Osteoblast (primary cell): ENCODE measurements around a stretch of chr22.

DNA sequence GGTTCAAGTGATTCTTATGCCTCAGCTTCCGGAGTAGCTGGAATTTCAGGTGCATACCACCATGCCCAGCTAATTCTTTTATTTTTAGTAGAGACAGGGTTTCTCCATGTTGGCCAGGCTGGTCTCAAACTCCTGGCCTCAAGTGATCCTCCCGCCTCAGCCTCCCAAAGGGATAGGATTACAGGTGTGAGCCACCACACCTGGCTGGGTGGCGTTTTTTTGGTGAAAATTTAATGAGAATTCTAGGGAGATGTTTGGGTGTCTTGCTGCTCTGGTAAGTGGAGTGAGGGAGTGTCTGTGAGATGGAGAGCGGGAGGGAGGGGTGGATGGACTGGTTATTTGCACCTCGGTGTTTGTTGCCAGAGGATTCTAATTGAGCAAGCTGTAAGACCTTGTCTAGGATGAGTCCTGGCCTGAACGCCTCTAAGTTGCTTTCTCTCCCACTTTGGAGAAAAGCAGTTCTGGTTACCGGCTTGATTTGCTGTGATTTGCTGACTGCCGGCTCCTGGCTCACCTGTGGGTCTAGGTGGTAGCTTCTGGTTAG lies 22.0 kb upstream of the GRAMD4 start:
- CAGE, long polyA plus RNA, result no peak
- RRBS, result no CpG with 5 or more reads among the region's 8 CpGs

- CAGE, long polyA plus RNA, result no peak
- RRBS, result no CpG with 5 or more reads among the region's 13 CpGs
These were observed 18.1 kb upstream of the GRAMD4 start for GRCh38 chr22:46602098-46602574.

GRCh38 chr22:46646197-46646808 lies 26.1 kb downstream of the GRAMD4 start:
- CAGE, long polyA plus RNA, result no peak
- RRBS, result no CpG with 5 or more reads among the region's 10 CpGs

DNA sequence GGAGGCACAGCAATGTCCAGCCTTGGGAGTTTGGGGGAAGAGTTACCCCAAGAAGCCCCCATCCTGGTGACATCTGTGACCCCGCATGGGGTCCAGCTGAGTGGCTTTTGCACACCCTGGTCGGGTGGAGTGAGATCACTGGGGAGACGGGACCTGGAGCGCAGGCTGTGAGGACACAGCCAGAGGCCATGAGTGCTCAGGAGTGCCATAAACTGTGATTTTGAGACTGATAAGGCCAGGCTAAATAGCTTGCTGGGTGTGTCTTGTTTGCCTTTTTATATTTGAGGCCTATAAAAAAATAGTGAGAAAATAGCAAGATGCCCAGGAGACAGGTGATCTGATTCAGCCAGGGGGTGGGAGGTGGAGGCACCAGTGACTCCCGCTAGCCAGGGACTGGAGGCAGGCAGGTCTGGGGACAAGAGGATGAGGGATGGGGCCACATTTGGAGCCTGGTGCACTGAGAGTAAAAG lies 4.8 kb upstream of the CERK start:
- CAGE, long polyA plus RNA, result no peak
- RRBS, result no CpG with 5 or more reads among the region's 5 CpGs

- CAGE, long polyA plus RNA, result no peak
- RRBS, result no CpG with 5 or more reads among the region's 5 CpGs
These were observed 149.6 kb downstream of the TBC1D22A start for GRCh38 chr22:46912053-46912475.

DNA sequence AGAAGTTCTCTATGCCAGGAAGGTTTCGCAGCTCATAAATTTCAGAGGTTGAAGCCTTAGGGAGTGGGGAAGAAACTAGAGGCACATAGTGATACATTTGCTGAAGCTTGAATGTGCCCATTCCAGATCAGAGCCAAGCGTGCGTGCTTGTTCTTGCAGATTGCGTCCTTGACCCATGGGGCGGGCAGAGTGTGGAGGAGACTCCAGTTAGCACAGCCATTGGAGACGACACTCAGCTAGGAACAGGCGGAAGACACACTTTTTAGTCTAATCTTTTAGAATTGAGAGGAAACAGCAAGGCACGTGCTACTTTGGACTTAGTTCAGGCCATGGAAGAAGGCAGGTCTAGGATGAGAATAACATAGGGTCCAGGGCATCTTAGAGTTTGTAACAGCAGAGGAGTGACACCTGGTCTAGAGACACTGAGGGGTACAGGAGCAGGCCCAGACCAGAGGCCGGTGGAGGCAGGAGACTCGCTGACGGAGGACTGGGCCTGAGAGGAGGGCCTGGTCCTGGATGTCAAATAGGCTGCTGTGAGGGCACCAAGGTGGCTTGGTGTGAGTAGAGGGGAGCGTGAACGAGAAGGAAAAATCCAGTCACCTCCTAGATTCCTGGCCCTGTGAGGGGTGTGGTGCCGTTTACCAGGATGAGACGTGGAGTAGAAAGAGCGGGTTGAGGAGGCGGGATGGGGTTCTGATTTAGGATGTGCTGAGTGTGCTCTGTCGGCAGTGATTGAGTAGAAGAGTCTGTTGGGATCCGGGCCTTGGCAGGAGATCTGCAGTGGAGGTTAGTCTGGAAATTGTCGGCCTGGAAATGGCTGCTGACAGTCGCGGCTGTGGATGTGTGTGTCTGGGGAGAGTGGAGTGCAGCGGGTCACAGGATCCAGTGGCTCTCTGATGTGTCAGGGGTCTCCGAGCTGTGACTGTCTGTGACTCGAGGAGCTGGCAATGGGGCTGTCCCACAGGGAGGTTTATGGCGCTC lies 154.7 kb downstream of the TBC1D22A start:
- CAGE, long polyA plus RNA, result no peak
- RRBS, result no CpG with 5 or more reads among the region's 26 CpGs

DNA sequence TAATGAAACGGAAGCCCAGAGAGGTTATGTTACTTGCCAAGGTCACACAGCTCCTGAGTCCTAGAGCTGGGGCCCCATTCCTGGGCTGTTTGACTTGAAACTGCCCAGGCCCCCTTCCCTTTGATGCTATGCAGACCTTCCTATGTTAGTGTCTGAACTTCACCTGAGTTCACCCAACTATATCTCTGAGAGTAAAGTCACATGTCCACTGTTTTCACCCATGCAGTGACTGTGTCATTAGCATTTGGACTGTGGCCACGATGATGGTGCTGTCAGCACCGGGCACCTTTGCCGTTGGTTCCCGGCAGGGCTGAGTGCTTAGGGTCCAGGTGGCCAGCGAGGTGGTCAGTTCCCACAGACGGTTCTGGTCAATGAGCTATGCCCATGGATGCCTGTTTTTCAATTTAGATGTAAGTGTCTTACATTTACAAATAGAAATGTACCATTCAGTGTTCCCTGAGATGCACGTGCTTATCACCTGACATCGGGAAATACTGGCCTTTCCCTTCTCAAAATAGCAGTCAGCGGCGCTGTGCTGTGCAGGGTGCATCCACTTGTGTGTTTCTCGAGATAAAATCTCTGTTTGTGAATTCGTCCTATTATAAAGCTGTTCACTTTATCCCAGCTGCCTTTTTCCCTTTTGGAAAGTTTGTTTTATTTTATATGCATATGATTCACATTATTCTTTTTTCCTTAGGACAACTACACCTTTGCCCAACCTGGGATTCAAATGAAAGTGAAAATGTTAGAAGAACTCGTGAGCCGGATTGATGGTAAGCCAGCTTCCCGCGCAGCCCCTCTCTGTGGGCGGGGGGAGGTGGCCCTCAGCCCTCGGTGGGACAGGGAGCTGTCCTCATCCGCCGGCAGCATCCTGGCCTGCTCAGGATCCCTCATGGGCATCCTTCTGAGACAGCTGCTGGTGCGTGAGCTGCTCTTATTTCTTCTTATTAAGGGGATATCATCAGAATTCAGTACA lies 234.8 kb downstream of the TBC1D22A start:
- CAGE, long polyA plus RNA, result no peak
- RRBS, result 93% methylated on average over 6 of the region's 22 CpGs

DNA sequence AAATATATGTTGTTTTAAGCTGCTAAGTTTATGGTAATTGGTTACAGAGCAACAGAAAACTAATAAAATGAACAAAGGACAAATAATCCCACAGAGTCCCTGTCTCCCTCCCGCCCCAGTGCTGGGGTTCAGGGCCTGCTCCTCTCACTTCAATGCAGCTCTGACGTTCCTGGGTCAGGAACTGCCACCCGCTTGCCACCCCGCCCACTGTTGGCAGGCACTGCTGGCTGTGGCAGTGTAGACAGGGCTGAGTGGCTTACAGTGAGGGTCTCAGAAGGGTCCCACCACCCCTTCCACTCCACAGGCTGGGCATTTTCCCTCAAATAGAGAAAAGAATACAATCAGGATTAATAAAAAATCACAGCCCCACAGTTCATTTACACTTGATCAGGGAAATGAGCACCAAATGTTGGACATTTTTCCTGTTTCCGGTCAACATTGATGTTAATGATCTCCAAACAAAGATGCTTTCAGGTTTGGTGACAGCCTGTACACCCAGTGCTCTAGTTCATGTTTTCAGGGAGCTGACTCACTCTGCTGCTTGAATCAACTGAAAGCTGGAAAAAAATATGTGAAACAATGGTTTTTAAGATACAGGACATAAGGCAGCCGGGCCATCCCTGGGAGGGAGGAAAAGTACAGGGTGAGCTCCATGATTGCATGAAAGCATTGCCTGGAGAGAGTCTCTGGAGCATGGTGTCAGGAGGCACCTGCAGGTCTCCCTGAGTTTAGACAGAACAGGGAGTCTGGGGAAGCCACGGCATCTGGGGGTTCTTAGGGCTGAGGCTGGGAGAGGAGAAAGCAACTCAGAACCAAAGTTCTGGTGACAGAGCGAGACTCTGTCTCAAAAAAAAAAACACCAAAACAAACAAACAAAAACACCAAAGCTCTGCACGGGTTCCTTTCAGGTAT lies 259.5 kb downstream of the TBC1D22A start:
- CAGE, long polyA plus RNA, result no peak
- RRBS, result no CpG with 5 or more reads among the region's 9 CpGs

DNA sequence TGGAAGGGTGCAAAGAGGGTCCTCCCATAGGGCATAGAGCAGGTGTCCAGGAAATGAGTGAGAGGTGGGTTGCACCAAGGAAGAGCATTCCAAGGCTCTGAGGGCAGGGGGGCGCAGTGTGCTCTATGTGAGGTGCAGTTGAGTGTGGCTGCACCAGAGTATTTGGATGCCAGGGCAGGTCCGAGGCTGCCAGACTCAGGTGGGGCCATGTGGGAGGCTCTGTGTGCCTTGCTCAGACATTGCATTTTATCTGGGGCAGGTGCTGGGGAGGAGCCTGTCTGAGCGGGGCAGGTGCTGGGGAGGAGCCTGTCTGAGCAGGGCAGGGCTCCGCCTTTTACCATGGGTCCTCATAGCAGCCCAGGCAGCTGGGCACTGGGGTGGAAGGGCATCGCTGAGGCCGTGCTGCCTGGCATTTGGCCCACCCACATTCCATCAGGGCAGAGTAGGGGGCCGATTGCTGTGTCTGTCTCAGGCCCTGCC lies 281.3 kb downstream of the TBC1D22A start:
- CAGE, long polyA plus RNA, result no peak
- RRBS, result no CpG with 5 or more reads among the region's 7 CpGs

DNA sequence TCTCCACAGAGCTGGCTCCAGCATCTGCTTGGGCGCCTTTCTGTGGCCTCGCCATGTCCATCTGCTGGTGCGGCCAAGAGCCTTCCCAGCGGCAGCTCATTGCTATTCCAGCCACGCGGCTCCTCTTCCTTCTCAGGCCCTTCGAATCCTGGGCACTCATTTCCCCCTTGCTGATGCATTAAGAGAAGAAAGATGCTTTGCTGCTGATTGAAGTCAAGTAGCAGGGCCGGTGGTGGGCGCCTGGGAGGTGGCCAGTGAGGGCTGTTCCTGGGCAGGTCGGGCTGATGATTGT lies 292.0 kb downstream of the TBC1D22A start:
- CAGE, long polyA plus RNA, result no peak
- RRBS, result no CpG with 5 or more reads among the region's 10 CpGs

DNA sequence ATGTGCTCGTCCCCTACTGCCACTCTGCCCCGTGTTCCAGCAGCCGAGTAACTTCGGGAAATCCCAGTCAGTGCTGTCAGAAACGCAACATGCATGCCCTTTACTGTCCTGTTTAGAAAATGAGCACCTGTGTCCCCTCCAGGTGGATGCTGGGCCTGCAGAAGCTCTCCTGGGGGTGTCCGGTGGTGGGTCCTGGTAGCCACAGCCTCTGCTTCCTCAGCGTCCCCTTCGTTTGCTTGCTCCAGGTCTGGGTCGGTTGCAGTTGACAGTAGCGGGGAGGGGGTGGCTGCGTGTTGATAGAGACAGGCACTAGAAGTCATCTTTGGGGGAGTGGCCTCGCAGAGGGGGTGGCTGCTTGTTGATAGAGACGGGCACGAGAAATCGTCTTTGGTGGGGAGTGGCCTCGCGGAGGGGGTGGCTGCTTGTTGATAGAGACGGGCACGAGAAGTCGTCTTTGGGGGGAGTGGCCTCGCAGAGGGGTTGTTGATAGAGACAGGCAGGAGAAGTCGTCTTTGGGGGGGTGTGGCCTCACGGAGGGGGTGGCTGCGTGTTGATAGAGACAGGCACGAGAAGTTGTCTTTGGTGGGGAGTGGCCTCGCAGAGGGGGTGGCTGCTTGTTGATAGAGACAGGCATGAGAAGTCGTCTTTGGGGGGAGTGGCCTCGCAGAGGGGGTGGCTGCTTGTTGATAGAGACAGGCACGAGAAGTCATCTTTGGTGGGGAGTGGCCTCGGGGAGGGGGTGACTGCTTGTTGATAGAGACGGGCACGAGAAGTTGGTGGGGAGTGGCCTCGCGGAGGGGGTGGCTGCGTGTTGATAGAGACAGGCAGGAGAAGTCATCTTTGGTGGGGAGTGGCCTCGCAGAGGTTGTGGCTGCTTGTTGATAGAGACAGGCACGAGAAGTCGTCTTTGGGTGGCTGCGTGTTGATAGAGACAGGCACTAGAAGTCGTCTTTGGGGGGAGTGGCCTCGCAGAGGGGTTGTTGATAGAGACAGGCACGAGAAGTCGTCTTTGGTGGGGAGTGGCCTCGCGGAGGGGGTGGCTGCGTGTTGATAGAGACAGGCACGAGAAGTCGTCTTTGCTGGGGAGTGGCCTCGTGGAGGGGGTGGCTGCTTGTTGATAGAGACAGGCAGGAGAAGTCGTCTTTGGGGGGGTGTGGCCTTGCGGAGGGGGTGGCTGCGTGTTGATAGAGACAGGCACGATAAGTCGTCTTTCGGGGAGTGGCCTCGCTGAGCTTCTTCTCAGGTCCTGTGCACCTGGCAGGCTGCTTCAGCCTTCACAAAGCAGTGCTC lies 328.4 kb downstream of the TBC1D22A start:
- CAGE, long polyA plus RNA, result no peak
- RRBS, result no CpG with 5 or more reads among the region's 56 CpGs

DNA sequence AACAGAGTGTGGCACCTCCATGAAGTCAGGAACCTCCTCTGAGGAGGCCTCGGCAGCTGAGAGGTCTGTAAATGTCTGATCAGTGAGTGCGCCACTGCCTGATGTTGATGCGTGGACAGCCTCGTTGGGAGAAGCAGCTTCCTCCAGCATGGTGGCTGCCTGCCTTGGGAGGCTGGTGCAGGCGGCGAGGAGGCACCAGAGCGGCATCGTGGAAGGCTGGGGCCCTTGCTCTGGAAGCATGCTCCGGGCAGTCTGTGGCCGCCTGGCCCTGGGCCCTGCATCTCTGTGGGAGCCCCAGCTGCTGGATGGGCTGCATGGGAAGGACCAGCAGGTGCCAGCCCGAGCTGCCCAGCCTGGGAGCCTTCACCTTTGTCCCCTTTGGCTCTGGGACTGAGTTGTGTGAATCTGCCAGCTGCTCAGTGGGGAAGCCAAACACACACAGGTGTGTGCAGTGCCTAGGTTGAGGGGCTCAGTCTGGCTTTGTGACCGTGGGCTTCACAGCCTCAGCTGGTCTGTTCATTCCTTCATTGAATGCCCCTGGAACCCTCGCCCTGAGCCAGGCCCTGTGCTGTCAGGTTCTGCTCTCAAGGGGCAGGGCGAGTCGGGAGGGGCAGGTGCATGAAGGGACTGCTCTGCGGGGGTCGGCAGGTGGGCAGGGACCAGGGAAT lies 354.0 kb downstream of the TBC1D22A start:
- CAGE, long polyA plus RNA, result no peak
- RRBS, result no CpG with 5 or more reads among the region's 17 CpGs

GRCh38 chr22:47153681-47154286 lies 391.3 kb downstream of the TBC1D22A start:
- CAGE, long polyA plus RNA, result no peak
- RRBS, result 80% methylated on average over 2 of the region's 17 CpGs

- CAGE, long polyA plus RNA, result no peak
- RRBS, result no CpG with 5 or more reads among the region's 10 CpGs
These were observed 396.9 kb downstream of the TBC1D22A start for GRCh38 chr22:47159102-47159902.

DNA sequence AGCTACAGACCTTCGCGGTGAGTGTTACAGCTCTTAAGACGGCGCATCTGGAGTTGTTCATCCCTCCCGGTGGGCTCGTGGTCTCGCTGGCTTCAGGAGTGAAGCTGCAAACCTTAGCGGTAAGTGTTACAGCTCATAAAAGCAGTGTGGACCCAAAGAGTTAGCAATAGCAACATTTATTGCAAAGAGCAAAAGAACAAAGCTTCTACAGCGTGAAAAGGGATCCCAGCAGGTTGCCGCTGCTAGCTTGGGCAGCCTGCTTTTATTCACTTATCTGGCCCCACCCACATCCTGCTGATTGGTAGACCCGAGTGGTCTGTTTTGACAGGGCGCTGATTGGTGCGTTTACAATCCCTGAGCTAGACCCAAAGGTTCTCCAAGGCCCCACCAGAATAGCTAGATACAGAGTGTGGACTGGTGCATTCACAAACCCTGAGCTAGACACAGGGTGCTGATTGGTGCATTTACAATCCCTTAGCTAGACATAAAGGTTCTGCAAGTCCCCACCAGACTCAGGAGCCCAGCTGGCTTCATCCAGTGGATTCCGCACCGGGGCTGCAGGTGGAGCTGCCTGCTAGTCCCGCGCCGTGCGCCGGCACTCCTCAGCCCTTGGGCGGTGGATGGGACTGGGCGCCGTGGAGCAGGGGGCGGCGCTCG lies 725.4 kb downstream of the TBC1D22A start:
- CAGE, long polyA plus RNA, result no peak
- RRBS, result no CpG with 5 or more reads among the region's 26 CpGs

DNA sequence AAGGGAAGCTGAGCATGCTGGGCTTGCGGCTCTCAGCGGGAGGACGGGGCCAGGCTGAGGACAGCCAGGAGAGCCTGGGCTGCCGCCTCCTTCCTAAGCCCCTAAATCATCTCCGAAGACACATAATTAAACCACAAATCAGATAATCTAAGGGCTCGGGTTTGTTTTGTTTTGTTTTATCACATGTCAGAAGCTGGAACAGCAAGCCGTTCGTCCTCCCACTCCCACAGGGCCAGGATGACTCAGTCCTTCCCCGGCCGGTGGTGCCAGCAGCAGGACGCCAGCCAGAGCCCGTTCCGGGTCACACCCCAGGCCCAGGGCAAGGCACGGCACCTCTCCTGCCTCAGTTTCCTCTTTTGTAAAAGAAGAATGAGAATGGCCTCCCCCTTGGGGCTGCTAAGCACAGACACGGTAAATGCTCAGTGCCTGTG lies 399.3 kb upstream of the TAFA5 start:
- CAGE, long polyA plus RNA, result no peak
- RRBS, result 2% methylated on average over 4 of the region's 15 CpGs

GRCh38 chr22:48161197-48161599 lies 328.2 kb upstream of the TAFA5 start:
- CAGE, long polyA plus RNA, result no peak
- RRBS, result no CpG with 5 or more reads among the region's 6 CpGs

- CAGE, long polyA plus RNA, result no peak
- RRBS, result no CpG with 5 or more reads among the region's 16 CpGs
These were observed 132.2 kb upstream of the TAFA5 start for GRCh38 chr22:48357150-48357631.

GRCh38 chr22:48366728-48367010 lies 122.7 kb upstream of the TAFA5 start:
- CAGE, long polyA plus RNA, result no peak
- RRBS, result no CpG with 5 or more reads among the region's 6 CpGs

GRCh38 chr22:48477343-48477860 lies 12.0 kb upstream of the TAFA5 start:
- CAGE, long polyA plus RNA, result no peak
- RRBS, result no CpG with 5 or more reads among the region's 15 CpGs